ENCODE results near the genes THBS1, BMF, KNSTRN and DLL4.

DNA sequence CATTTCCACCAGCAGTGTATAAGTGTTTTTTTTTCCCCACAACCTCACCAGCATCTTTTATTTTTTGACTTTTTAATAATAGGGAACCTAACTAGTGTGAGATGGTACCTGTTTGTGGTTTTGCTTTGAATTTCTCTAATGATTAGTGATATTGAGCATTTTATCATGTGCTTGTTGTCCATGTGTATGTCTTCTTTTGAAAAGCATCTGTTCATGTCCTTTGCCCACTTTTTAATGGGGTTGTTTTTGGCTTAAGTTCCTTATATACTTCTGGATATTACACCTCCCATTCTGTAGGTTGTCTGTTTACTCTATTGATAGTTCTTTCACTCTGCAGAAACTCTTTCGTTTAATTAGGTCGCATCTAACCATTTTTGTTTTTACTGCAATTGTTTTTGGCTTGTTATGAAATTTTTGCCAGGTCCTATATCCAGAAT, 122.3 kb upstream of the THBS1 start:
- PRO-cap, 2 experiments, result no peak in any of the 2 experiments

DNA sequence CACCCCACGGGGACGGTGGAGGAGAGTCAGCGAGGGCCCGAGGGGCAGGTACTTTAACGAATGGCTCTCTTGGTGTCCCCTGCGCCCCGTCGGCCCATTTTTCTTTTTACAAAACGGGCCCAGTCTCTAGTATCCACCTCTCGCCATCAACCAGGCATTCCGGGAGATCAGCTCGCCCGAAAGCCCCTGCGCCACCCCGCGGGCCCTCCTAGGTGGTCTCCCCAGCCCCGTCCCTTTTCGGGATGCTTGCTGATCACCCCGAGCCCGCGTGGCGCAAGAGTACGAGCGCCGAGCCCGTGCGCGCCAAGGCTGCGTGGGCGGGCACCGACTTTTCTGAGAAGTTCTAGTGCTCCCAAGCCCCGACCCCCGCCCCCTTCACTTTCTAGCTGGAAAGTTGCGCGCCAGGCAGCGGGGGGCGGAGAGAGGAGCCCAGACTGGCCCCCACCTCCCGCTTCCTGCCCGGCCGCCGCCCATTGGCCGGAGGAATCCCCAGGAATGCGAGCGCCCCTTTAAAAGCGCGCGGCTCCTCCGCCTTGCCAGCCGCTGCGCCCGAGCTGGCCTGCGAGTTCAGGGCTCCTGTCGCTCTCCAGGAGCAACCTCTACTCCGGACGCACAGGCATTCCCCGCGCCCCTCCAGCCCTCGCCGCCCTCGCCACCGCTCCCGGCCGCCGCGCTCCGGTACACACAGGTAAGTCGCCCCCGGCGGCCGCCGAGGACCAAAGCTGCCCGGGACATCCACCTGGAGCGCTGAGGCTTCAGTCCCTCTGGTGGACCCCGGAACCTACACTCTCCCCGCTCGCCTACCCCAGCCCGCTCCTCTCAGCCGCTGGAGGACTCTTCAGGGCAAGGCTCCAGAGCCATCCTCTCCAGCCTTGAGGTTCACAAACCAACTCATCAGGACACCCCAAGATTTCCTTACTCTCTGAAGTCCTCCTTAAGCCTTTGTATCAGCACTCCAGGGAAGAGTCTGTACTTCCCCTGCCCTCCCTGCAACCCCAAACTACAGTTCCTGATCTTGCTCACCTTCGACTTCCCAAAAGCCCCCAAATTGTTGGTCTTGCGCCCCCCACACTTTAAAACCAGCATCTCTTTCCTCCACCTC, at the start of gene THBS1:
Gene THBS1, plus strand, starts transcription at position 539 of the 1,102 bp plus-strand sequence.
- PRO-cap, 2 experiments, result peak in 2 of 2 experiments; most common plus-strand start position 539 of the sequence (in 2); most common minus-strand start position 281 of the sequence (in 2)

DNA sequence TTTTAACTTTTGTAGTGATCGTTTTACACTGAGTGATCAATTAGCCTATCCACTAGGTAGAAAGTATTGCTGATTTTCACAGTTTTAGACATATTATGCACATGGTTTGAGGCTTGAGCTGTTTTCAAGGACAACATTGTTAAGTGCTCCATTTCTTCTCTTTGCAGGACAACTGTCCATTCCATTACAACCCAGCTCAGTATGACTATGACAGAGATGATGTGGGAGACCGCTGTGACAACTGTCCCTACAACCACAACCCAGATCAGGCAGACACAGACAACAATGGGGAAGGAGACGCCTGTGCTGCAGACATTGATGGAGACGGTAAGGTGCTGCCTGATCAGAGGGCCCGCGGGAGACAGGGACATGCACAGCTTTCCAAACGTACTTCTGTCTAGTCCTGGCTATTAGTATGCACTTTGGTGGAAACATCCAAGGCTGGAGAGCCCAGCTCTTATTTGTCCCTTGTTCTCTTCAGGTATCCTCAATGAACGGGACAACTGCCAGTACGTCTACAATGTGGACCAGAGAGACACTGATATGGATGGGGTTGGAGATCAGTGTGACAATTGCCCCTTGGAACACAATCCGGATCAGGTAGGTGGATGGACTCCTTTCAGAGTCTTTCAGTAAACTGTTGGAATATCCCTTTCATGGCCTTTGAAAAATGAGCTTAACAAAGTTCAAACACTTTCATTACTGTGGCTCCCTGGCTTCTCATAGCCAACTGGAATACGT, 10.3 kb downstream of the THBS1 start:
- PRO-cap, 2 experiments, result no peak in any of the 2 experiments

DNA sequence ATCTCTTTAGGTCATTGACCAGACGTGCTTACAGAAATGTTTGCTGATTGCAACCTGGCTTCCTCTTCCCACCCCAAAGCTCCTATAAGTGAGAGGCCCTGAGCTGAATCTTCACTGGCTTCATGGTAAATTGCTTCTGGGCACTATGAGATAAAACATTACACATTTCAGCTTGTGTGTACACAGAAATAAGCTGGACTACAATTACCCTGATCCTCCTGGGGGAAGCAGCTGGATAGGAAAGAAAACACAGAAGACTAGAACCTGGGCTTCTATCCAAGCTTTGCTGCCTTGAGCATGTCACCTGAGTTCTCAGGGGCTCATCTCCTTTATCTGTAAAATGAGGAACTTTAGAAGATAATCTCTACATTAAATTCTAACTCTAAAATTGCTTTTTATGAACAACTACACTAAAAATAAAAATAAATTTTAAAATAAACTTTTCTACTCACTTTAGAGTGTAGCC, 40.3 kb downstream of the THBS1 start:
- PRO-cap, 2 experiments, result no peak in any of the 2 experiments

- PRO-cap, 2 experiments, result no peak in any of the 2 experiments
Observed at GRCh38 chr15:39641191-39641936, 60.5 kb downstream of the THBS1 start.

GRCh38 chr15:40028698-40029457, 10.1 kb downstream of the SRP14 start:
- PRO-cap, 2 experiments, result no peak in any of the 2 experiments

- PRO-cap, 2 experiments, result peak in 2 of 2 experiments; most common plus-strand start chr15:40047598 (in 2); most common minus-strand start chr15:40047412 (in 1)
Observed at GRCh38 chr15:40047251-40048247, 8.6 kb upstream of the SRP14 start.

GRCh38 chr15:40053112-40053433, 14.1 kb upstream of the SRP14 start:
- PRO-cap, 2 experiments, result no peak in any of the 2 experiments

GRCh38 chr15:40092637-40093310, 15.9 kb downstream of the BMF start:
- PRO-cap, 2 experiments, result peak in 2 of 2 experiments; most common plus-strand start chr15:40092912 (in 1)

DNA sequence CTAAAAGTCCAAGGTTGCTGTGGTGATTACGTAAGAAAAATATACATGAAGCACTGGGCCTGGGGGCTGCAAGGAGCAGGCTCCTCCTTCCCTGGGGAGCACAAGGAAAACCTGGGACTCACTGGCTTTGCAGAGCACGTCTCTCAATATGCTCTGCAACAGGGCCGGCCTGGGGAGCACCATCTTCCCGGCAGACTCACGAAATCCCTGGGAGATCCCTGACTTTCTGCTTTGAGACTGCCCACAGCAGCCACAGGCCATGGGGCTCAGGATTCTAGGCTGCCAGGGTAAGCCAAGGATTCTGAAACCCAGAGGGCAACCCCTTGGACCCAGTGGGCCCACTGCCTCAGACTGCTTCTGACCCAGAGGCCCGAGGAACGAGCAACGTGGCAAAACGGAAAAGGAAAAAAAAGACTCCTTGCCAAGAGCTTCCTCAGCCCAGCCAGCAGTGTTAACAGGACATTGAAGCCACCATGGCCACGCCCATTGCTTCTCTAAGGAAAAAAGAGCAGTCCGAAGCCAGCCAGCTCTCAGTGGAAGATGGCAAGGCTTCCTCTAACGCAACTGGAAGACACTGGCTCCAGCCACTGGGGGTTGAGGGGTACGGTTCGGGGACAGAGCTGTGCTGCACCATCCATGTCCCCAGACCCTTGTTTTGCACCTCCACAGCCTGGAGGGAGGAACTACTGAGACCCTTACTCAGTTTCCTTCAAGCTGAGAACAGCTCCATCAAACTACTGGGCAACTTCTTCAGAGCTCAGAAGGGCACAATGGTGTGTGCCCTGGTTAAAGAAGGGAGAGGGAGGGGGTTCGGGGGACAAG, 10.8 kb downstream of the BMF start:
- PRO-cap, 2 experiments, result peak in 2 of 2 experiments; most common plus-strand start position 533 of the sequence (in 2); most common minus-strand start position 359 of the sequence (in 1)

- PRO-cap, 2 experiments, result peak in 2 of 2 experiments; most common plus-strand start chr15:40109048 (in 1); most common minus-strand start chr15:40108868 (in 2)
Observed at GRCh38 chr15:40108572-40109663, at the start of gene BMF. BMF (minus strand) TSS chr15:40108879.

- PRO-cap, 2 experiments, result peak in 2 of 2 experiments; most common plus-strand start chr15:40382944 (in 2); most common minus-strand start chr15:40382837 (in 2)
Observed at GRCh38 chr15:40382564-40383781, at the start of gene KNSTRN. KNSTRN (plus strand) TSS chr15:40382721.

GRCh38 chr15:40453770-40454524, 13.2 kb downstream of the BAHD1 start:
- PRO-cap, 2 experiments, result no peak in any of the 2 experiments

GRCh38 chr15:40510945-40511998, 40.5 kb downstream of the CHST14 start:
- PRO-cap, 2 experiments, result peak in 2 of 2 experiments; most common plus-strand start chr15:40511844 (in 2); most common minus-strand start chr15:40511610 (in 2)

- PRO-cap, 2 experiments, result no peak in any of the 2 experiments
Observed at GRCh38 chr15:40558015-40558389, 6.8 kb downstream of the CCDC32 start.

DNA sequence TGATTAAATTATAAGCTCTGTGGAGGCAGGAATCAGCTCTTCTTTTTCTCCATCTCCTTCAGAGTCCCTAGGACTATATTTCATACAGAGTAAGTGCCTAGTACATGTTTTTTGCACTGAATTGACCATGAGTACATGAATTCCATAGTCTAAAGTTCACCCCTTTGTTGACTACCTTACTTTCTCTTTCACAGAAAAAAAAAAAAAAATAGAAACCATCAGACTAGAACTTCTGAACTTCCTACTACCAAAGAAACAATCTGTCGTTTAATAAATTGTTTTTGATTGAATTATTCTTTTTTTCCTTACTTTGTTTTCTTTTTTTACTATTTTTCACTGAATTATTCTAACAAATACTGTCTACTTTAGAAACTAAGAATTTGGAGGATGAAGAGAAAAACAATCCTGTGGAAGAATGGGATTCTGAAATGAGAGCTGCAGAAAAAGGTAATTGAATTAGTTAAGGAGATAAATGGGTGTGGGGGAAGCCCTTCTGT, 45.0 kb upstream of the RAD51 start:
- PRO-cap, 2 experiments, result no peak in any of the 2 experiments

- PRO-cap, 2 experiments, result no peak in any of the 2 experiments
Observed at GRCh38 chr15:40744209-40744599, 10.8 kb downstream of the RMDN3 start.

DNA sequence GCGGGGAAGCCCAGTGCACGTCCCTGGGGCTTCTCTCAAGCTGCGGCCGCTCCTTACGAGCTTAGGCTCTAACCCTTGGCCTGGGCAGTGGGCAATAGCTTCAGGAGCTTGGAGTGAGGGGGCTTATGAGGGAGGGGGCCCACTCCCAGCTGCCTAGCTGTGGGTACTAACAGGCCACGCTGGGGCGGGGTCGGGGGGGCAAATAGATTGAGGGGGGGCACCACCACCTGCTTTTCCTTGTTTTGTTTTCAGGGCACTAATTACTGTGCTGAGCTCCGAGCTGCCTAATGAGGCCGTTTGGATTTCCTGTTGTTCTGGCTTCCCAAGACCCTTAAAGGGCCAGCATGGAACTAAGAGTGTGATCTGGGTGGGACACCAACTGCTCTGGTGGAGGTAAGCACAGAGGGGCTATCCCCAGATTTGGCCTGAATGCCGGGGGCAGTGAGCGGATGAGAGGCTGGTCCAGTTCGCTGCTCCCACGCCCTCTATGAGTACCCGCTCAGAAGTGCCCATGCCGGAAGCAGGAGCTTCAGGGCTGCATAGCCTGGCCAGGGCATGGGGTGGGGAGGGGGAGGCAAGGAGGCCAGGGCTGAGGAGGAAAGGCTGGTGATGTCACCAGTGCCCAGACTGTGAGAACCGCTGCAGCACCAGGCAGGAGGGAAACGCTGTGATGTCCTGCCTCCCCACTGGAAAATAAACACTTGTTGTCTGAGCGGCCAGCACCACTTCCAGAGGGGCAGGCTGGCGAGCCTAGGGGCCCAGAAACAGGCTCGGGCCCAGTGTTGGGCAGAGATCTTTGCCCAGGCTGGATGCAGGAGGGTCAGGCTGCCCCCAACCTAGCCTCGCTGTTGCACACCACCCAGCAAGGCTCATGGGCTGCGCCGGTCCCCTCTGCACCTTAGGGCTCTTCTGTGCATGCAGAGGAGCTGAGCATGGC, 11.1 kb upstream of the DLL4 start:
- PRO-cap, 2 experiments, result peak in 2 of 2 experiments; most common plus-strand start position 725 of the sequence (in 2); most common minus-strand start position 289 of the sequence (in 1)

DNA sequence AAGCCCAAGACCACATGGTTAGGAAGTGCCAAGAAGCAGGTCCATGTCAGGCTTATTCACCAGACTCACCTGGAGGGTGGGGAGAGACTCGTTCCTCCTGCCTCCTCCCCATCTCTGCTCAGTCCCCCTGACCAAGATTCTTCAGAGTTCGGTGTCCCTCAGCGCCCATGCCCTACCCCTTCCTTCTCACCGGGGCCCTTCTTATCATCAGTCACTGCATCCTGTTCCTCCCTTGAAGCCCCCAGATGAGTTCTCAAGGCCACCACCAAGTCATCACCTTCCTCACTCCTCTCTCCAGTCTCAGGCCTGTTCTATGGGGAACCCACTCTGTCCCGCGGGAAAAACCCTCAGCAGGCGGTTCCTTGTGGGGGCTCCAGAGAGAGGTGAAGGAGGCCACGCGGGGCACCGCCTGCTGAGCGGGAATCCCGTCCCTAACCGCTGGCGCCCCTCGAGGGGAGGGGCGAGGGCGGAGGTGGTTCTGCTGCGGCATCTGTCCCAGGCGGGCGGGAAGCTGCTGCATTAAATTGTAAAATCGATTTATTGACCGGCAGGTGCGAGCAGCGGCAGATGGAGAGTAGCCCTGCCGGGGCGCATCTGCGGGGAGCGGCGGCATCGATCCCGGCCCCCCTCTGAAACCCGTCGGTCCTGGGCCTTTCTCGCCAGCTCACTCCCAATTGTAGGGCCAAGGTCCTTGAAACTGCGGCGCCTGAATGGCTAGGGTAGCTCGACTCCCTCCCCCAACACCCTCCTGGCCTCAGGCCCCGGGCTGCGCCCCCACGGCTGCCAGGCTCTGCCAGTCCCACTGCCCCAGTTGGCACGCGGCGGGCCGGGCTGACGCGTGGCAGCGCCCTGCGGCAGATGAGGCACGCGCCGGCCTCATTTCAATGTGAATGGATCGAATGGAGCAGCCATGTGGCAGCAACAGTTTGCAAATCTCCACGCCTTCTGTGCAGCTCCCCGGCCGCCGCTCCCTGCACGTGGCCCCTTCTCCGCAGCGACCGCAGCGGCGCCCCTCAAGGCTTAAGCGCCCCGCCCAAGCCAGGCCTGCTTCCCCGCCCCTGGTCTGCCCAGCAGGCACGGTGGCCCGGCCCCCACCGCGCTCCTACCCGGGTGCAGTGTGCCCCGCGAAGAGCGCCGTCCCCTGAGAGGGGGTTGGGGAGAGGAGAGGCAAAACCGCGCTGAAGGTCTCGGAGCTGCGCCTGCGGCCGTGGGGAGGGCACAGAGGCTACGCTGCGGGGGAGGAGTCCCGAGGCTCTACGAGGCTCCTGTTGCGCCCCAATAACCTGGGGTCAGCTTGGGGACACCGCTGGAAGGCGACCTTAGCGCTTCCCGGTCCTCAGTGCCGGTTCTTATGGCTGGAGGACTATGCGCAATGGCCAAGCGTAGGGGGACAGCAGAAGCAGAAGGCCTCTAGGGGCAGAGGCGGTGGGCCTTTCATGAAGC, 3.4 kb upstream of the DLL4 start:
- PRO-cap, 2 experiments, result no peak in any of the 2 experiments

- PRO-cap, 2 experiments, result peak in 2 of 2 experiments; most common plus-strand start chr15:40929340 (in 2); most common minus-strand start chr15:40929098 (in 2)
Observed at GRCh38 chr15:40928767-40929701, at the start of gene DLL4. DLL4 (plus strand) TSS chr15:40929340.

Measured in right ventricle myocardium (tissue), 1 donor.